Fibroblast of villous mesenchyme (primary cell): ENCODE measurements around the gene ADGRG7.

- CAGE, long polyA plus RNA = no peak
Observed at GRCh38 chr3:98765884-98766156, 2.7 kb downstream of the ST3GAL6 start.

DNA sequence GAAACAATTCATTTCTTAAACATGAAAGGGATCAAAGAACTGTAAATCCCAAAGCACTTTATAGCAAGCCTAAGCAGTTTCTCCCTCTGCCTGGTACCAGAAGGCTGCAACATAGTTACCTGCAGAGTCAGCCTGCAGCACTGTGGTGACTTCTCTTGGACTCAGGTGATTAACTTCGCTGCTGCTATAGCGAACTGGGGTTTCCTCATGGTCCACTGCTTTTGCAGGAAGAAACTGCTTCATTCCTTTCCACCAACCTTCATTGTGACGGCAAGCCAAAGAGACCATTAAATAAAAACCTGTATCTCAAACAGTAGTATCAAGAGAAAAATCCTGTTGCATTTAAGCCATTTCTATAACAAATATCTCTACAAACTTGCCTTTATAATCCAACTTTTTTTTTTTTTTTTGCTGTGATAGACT is 37.3 kb downstream of the ST3GAL6 start:
- CAGE, long polyA plus RNA = no peak

DNA sequence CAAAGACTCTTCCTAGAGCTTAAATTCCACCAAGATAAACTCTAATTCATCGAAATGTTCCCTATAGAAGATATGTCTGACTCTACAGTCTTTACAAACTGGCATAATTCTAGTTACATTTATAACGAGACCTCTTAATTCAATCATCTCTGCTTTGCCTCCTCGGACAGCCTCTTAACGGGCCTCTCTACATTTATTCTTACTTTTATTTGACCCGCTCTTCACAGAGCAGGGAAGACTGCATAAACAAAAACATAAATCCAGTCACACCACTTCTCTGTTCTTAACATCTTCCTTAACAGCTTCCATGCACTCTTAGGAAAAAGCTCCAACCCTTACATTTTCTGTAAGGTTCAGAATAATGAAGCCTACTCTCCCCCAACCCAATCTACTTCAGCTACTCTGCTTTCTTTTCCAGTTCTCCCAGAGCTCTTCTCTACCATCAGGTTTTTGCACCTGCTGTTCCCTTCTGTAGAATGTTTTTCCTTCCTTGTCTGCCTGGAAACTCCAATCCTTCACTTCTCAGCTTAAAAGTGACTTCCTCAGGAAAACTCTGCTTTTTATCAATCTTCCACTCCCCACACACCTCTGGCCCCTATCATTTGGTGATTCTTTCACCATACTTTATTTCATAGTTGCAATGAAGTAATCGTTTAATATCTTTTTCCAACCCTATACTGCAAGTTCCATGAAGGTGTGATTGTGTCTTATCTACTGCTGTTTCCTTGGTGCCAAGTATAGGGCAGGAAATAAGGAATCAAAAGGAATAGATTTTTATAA is 55.9 kb downstream of the DCBLD2 start:
- CAGE, long polyA plus RNA = no peak

DNA sequence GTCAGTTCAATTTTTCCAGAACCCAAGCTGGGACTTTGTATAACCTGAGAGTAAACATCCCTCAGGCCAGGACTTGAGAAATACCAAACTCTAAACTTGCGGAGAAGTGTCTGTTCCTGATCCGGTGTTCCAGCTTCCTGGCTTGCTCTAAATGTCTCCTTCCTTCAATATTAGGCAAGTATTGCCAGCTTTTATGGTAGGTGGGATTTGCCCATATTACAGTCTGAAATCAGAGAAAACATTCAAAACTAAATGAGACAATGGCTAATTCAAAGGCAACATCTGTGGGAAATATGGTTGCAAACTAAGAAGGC is 88.4 kb upstream of the COL8A1 start:
- CAGE, long polyA plus RNA = no peak

DNA sequence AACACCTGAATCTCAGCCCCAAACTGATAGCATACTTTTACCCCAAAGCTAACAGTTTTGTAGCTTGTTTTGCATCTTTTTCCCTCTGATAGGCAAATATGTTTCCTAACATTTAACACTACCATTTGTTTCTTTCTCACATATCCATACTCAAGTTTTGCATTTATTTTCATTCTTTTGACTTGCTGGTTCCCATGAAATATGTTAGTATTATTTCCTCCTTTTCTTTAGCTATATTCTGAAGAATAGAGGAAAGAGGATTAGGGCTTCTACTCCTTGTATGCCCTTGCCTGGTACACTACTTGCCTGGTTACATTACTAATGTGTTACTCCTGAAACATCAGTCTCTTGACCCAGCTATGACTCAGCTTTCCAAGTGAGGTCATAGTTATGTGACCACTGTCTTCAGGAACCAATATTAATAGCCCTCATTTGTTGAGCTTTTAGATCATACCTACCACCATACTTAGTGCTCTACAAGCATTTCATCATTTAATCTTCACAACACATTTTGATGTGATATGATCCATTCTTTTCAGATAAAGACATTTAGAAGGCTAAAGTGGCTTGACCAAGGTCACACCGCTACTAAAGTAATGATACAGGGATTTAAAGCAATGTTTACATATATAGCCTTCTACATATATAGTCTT is 60.3 kb downstream of the CMSS1 start:
- CAGE, long polyA plus RNA = no peak

GRCh38 chr3:99935424-99935968 is 117.8 kb downstream of the CMSS1 start:
- CAGE, long polyA plus RNA = no peak

GRCh38 chr3:100021184-100021707 is 93.1 kb downstream of the FILIP1L start:
- CAGE, long polyA plus RNA = no peak

- CAGE, long polyA plus RNA = no peak
Observed at GRCh38 chr3:100040431-100041013, 73.8 kb downstream of the FILIP1L start.

- CAGE, long polyA plus RNA = no peak
Observed at GRCh38 chr3:100041231-100041831, 73.0 kb downstream of the FILIP1L start.

DNA sequence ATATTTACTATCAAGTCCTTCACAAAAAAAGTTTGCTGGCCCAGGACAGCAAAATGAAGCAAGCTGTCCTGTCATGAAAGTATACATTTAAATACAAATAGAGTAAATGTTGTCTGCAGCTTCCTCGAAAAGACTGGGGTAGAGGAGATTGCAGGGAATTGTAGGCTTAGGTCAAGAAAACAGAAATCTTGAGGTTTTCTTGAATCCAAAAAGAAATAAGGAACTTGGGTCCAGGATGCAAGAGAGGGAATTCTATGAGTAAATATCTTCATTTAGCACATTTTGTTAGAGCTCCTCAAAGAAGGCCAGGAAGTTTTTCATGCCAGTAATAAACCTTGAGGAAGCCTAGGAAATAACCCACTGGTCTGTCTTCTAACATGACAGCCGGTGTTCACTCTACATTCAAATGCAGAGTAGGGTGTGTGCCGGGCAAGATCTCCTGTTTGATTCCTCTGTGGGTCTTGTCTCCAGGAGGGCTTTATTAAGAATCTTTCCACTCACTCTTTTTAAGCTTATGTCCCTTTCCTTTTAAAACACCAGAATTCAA is 40.9 kb downstream of the FILIP1L start:
- CAGE, long polyA plus RNA = no peak

GRCh38 chr3:100151382-100151764 is 37.1 kb upstream of the FILIP1L start:
- CAGE, long polyA plus RNA = no peak

- CAGE, long polyA plus RNA = no peak
Observed at GRCh38 chr3:100269671-100270377, 9.0 kb downstream of the TBC1D23 start.

DNA sequence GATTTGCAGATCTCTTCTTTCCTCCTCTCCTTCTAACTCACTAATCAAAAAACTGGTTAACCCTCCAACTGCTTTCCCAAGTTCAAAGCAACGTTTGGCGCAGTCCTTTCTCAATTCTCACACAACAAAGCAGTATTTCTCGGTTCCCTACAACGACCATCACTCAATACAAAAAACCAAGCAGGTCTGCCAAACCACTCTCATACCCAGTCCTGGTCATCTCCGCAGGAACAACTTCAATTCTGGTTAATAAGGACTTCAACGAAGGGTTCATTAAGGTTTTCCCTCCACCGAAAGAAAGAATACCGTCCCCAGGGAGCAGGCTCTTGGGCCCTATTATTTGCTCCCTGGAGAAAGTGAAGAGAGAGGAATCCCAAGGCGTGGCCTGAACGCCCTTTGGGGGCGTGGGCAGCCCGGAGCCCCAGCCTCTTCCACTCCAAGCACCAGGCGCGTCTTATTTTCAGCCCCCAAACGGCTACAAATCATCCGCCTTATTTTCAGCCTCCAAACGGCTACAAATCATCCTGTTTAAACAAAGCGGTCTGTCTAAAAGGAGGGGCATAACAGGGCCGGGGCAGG is 556 bp upstream of the TMEM45A start:
- CAGE, long polyA plus RNA = no peak

DNA sequence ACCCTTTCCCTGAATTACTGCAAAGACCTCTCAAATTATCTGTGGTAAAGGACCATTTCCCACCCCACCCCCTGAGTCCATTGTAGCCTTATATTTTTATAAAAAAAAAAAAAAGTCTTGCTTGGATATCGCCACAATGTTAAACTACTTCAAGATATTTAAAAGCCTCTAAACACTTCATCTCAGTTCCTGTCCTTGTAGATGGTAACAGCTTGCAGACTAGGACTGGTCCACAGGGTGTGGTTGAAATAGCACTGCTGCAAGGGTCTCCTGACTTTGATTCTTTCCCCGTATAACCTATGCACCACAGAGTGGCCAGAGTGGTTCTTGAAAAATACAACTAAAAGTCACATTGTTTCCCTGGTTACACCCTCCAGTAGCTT is 11.7 kb downstream of the TMEM45A start:
- CAGE, long polyA plus RNA = no peak

DNA sequence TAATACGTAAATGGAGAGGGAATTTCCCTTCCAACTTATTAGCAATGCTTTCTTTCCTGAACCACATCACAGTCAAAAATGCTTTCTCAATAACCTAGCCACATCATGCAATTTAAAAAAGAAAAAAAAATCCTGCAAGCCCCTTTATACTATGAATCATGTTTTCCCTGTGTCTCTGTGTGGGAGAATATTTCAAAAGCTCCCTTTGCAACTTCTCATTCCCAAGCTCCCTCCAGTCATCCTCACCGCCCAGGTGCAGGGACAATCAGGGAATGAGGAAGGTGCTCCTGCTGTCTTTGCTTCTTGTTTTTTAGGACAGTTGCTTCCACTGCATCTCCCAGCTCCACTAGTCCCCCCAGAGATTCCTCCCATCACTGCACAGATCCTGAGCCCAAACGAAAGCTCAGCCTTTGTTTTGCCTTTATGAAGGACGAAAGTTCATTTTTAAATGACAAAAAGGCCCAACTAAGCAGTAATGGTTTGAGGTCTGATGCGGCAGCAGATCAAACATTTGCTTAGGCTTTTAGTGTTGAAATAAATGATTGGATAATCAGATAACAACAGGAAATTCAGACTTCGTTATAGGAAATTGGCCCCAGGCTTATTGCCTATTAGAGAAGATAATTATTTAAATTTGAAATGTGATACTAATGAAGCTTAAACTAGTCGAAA is 47.8 kb upstream of the ADGRG7 start:
- CAGE, long polyA plus RNA = no peak

DNA sequence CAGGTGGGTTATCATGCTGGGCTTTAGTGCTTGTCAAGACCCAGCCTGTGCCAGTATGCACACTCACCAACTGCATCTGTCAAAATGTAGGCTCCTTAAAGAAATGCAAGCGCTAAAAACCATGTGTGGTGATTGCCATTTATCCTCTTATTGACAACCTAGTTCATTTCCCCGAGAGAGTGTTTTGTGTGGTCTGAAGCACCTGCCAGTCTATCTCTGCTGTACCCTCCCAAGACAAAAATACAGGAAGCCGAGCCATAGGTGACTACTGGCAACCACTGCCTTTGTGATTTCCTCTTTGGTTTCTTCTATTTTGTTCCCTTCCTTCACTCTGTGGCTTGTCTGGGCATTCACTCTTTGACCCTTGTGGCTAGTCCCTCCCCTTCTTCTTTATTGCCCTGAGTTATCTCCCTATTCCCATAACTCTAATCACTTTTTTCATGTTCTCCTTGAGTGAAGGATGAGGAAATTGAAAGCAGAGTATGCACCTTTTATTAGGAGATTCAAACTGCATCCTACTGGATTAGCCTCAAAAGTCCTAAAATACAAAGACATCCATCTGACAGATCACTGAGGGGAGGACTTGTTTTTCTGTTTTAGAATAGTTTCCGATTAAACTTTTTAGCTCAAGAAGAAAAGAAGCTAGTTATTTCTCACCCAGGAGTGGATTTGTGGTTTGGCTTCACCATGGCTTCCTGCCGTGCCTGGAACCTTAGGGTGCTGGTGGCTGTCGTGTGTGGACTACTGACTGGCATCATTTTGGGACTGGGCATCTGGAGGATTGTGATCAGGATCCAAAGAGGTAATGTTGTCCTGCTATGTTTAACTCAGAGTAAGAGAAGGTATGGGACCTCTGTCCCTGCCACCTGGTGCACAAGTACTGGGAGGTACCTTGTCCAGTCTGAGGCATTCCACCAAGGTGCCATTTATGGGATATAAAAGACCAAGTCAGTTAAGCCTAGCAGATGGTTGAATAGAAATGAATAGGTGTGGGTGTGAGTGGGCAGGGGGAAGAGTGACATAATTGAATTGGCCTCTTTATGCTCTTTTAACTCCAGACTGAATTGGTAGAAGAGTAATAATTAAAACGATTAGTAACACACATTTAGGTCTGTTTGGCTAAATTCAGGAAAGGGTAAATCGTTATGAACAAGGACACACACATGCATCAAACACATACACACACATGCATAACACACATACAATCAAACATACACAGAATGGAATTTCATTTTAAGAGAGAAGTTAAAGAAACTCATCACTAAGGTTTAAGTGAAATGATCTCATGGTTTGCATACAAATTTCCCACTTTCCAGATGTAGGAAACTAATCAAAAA is at the start of gene ADGRG7:
TSS of gene ADGRG7 (plus strand) at position 432 of the 1,337 bp plus-strand sequence.
- CAGE, long polyA plus RNA = no peak

- CAGE, long polyA plus RNA = no peak
Observed at GRCh38 chr3:101320618-101320918, 193 bp upstream of the IMPG2 start.

DNA sequence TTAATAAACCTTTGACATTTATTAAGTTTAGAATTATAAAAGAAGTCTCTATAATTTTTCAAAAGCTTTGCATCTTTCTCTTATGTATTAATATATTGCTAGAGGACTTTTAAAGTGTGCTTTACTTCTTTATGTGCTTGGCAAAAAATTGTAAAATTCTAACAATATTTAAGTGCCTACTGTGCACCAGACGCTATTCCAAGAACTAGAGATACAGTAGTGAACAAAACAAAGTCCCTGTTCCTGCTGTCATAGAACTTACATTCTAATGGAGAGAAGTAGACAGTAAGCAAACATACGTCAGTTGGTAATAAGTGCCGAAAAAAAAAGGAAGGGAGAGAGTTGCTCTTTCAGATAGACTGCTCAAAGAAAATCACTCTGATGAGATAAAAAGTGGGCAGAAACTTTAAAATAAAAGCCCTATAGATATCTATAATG is 4.9 kb upstream of the SENP7 start:
- CAGE, long polyA plus RNA = no peak

GRCh38 chr3:101543077-101543597 is 18.5 kb upstream of the TRMT10C start:
- CAGE, long polyA plus RNA = no peak

DNA sequence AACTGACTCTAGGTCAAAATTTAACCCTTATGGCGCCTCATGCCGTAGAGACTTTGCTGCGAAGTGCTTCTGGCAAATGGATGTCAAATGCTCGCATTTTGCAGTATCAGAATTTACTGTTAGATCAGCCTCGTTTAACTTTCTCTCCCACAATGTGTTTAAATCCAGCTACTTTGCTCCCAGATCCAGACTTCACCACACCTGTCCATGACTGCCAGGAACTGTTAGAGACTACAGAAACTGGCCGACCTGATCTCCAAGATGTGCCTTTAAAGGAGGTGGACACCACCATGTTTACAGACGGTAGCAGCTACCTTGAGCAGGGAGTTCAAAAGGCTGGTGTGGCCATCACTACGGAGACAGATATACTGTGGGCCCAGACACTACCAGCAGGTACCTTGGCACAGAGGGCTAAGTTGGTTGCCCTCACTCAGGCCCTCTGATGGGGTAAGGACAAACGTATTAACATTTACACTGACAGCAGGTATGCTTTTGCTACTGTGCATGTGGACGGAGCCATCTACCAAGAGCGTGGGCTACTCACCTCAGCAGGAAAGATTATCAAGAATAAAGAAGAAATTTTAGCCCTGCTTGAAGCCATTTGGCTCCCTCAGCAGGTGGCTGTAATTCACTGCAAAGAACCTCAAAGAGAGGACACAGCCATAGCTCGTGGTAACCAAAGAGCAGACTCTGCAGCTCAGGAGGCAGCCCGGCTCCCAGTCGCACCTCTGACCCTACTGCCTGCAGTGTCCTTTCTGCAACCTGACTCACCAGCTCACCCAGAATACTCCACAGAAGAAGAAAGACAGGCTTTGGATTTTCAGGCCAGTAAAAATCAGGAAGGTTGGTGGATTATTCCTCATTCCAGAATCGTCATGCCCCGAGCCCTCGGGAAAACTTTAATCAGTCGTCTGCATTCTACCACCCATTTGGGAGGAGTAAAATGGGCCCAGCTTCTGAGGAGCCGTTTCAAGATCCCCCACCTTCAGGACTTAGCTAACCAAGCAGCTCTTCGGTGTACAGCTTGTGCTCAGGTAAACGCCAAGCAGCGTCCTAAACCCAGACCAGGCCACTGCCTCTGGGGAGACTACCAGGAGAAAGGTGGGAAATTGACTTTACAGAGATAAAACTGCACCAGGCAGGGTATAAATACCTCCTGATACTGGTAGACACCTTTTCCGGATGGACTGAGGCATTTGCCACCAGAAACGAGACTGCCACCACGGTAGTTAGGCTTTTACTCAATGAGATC is 38.8 kb downstream of the ZBTB11 start:
- CAGE, long polyA plus RNA = no peak